ENCODE measurements around the gene THYN1.

DNA sequence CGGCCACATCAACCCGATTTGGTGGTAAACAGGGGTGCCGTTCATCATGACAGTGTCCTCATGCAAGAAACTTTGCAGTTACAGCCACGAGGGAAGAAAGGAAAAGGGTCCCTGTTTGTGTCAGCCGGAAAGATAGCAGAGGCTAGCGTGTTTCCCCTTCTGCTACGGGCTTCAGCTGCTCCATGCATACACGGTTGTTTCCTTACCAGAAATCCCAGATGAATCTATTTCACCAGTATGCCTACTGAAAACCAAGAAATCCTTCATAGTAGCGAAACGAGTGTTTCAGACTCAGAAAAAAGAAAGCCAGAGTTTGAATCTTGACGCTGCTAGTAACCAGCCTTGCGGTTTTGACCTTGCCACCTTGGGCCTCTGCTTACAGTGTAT, 369.7 kb downstream of the OPCML start:
- RAMPAGE, long total RNA: no peak
- RRBS: no CpG with 5 or more reads among the region's 12 CpGs

DNA sequence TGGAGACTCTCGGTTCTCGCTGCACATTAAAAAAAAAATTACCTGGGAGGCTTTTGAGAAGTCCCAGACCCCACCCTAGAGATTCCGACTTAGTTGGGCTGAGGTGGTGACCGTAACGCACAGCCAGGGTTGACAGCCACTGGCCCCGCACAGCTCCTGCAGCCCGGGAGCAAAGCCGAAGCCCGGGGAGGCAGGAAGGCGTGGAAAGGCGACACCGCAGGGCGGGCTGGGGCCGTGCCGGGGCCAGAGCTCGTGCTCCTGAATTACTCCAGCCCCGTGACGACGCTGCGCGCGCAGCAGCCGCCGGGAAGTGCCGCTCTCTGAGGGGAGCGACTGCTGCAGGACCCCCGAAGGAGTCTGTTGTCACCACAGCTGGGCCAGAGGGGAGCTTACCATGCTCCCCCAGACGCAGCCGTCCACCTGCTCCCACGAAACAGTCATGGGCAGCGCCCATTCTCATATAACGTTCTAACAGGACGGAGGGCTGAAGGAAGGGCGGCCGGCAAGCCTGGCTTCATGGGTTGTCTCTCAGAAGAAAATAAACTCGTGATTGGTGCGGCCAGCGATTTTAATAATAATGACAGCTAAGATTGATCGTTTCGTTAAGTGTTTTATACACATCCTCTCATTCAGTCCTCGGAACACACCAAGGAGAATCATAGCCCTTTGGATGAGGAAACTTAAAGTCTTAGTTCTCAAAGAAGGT, 57.5 kb downstream of the SPATA19 start:
- RAMPAGE, long total RNA: no peak
- RRBS: 3% methylated on average over 16 of the region's 41 CpGs

DNA sequence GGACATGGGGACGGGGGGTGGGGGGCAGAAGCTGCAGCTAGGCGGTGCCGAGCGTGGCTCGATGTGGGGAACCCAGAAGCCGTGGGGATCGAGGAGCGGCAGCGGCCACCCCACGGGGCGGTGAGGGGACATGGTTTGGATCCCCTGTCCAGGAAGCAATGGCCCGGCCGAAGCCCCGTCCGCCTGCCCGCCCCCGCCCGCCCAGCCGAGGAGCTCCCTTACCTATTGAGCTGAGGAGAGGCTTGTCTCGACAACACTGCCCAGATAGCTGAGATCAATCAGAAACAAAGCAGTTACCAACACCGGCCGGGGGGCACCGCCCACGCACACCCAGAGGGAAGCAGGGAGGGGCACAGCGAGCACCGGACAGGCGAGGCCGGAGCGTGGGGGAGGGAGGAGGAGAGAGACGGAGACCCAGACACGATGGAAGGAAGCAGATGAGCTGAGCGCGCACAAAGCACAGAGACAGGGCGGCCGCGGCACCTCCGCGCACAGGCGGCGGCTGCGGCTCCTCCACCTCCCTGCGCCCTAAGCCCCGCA, 38.7 kb downstream of the IGSF9B start:
- RAMPAGE, long total RNA: no peak
- RRBS: 23% methylated on average over 5 of the region's 43 CpGs

DNA sequence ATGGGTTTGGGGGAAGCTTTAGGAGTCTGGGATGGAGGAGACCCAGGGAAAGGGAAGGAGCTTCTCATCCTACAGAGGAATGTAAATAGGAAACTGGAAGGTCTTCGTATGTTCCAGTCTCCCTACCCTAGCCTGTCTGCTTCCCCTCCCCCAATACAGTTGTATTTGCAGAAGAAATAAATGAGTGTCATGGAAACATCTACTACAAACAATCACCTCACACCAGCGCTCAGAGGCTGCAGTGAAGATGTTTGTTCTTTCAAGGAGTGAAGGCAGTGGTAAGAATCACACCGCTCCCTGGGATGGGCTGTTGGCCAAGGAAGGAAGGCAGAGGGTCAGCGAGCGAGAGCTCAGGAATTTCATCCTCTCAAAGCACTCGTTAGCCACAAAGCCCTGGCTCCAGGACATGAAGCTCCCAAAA, 1.1 kb upstream of the IGSF9B start:
- RAMPAGE, long total RNA: no peak
- RRBS: no CpG with 5 or more reads among the region's 6 CpGs

- RAMPAGE, long total RNA: no peak
- RRBS: 58% methylated on average over 2 of the region's 5 CpGs
These were observed 13.9 kb upstream of the IGSF9B start for GRCh38 chr11:133970732-133971017.

- RAMPAGE, long total RNA: start-site peak on the minus strand at chr11:134253310-134253366, 2,931 and 1,877 reads in 2 replicates; start-site peak on the plus strand at chr11:134253536-134253586, 431 and 349 reads in 2 replicates
- RRBS: 2% methylated on average over 12 of the region's 66 CpGs
These were observed at the start of gene THYN1 for GRCh38 chr11:134252567-134253691. Gene THYN1 (minus strand): TSS chr11:134253352.

GRCh38 chr11:134255021-134255335, 1.6 kb downstream of the ACAD8 start:
- RAMPAGE, long total RNA: no peak
- RRBS: no CpG with 5 or more reads among the region's 4 CpGs

DNA sequence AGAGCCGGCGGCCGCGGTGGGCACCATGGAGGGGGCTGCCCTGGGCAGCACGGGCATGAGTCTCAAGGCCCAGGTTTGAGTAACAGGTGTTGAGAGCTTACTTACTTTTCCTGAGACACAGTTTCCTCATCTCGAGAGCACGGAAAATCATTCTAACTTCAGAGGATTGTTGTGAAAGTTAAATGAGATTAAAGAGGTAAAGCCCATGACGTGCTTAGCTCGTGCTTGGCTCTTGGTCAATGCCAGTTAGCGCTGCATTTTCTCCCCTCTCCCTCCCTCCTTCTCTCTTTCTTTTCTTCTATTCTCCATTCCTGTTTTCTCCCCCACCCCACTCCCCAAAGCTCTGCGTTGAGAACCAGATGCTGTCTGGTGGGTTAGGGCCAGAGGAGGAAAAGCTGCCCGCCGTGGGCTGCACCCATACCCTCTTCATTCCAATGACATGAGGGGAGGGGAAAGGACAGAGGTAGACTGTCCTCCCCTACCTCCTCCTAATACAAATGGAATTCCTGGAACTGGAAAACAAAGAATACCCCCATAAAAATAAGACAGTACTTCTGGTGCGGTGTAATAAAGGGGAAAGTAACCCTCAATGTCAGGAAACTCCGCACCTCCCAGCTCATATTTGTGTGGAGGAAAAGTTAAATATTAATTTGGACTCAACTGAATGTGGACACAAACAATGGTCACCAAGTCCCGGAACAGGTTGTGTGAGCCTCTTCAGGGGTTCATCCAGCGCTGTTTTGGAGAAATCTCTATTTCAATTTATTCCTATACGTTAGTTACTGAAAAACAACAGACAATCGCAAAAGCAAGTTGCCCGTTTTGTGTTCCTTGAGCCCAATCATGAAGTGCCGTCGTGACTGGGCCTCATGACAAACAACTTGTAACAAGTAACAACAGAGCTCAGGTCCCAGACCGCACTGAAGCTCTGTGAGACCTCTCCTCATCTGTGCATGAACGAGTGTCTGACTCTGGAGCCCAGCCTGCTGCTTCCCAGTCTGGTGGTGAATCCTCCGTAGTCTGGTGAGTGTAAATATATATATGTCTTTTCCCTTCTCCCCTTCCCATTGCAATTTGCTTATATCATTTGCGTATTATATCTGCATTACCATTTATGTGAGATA, 54.9 kb upstream of the B3GAT1 start:
- RAMPAGE, long total RNA: no peak
- RRBS: 20% methylated on average over 1 of the region's 26 CpGs

- RAMPAGE, long total RNA: no peak
- RRBS: no CpG with 5 or more reads among the region's 1 CpG
These were observed 588.1 kb upstream of the B3GAT1 start for GRCh38 chr11:135000205-135000404.